Skeletal muscle cell (primary cell): ENCODE data around the genes GPR42 and ZBTB32.

- RRBS, result no CpG with 5 or more reads among the region's 22 CpGs
Observed at GRCh38 chr19:35136734-35137845, 1.5 kb upstream of the FXYD1 start.

- RRBS, result no CpG with 5 or more reads among the region's 4 CpGs
Observed at GRCh38 chr19:35163791-35164106, 9.2 kb downstream of the FXYD5 start.

- RRBS, result no CpG with 5 or more reads among the region's 4 CpGs
Observed at GRCh38 chr19:35175804-35176091, 21.2 kb downstream of the FXYD5 start.

GRCh38 chr19:35196782-35197367 is 31.7 kb downstream of the FAM187B start:
- RRBS, result no CpG with 5 or more reads among the region's 8 CpGs

DNA sequence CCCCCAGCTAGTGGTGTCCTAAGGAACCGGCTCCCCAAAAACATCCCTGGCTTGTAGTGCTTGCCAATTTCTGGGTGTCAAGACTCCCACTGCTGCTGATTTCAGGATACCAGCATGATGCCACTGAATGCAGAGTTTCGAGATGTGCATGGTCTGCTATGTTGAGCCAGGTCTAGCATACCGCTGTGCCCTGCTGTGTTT is 1.4 kb upstream of the HAMP start:
- RRBS, result no CpG with 5 or more reads among the region's 3 CpGs

GRCh38 chr19:35284688-35285275 is 2.5 kb downstream of the HAMP start:
- RRBS, result no CpG with 5 or more reads among the region's 11 CpGs

GRCh38 chr19:35370891-35371359 is at the start of gene GPR42:
Gene GPR42 (plus strand): TSS chr19:35371068.
- RRBS, result no CpG with 5 or more reads among the region's 11 CpGs

GRCh38 chr19:35536760-35537203 is 3.5 kb downstream of the GAPDHS start:
- RRBS, result no CpG with 5 or more reads among the region's 9 CpGs

DNA sequence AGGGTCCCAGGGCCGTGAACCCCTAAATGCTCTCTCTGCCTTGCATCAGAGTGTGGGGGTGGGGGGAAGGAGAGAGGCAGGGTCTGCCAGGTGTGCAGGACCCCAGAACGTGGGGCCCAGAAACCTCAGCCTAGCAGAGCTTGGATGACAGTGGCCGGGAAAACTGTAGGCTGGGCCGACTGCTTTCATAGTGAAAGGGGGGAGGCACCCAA is 6.1 kb downstream of the TMEM147 start:
- RRBS, result no CpG with 5 or more reads among the region's 4 CpGs

DNA sequence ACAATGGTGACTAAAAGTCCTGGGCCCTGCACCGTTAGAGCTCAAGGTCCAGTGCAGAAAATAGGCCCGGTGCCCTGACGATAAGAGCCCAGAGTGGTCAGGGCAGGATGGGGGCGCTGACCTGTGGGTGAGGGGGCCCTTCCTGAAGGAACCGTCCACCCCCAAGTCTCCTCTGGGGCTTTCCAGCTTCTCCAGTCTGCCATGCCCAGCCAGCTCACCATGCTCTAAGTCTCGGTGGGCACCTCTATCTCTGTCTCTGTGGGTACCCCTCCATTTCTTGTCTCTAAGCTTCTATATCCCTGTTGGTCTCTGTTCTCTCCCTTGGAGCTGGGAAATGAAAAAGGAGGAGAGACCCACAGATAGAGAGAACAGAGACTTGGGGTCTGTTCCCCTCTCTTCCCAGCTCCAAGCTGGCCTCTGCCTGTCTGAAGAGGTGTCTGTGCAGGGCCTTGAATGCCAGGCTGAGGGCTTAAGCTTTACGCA is 3.5 kb upstream of the ETV2 start:
- RRBS, result no CpG with 5 or more reads among the region's 7 CpGs

DNA sequence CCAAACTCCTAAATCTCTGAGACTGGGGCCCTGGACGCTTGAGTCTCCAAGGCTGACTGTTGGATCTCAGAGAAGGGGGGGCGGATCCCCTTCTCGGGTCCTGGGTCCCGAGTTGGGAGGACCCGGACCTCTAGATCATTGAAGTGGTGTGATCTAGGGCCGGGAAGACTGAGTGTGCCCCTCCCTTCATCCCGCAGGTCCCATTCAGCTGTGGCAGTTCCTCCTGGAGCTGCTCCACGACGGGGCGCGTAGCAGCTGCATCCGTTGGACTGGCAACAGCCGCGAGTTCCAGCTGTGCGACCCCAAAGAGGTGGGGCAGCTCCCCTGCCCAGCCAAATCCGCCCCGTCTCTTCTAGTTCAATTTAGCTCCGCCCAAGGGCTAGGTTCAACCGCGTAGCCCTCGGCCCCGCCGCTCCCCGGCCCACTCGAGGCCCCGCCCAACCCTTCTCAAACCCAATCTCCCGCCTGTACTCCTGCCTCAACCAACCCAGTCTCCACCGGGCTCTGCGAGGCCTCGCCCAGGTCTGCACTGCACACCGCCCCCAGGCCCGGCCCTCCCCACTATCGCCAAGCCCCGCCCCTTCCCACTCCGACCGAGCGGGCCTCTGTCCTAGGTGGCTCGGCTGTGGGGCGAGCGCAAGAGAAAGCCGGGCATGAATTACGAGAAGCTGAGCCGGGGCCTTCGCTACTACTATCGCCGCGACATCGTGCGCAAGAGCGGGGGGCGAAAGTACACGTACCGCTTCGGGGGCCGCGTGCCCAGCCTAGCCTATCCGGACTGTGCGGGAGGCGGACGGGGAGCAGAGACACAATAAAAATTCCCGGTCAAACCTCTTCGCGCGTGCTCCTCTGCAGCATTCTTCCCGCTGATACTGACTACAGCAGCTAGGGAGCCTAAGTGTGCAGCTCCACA is 2.7 kb downstream of the ETV2 start:
- RRBS, result under 1% methylated on average over 8 of the region's 65 CpGs

- RRBS, result 78% methylated on average over 1 of the region's 21 CpGs
Observed at GRCh38 chr19:35704385-35704790, at the start of gene ZBTB32. Gene ZBTB32 (plus strand): TSS chr19:35704558.

DNA sequence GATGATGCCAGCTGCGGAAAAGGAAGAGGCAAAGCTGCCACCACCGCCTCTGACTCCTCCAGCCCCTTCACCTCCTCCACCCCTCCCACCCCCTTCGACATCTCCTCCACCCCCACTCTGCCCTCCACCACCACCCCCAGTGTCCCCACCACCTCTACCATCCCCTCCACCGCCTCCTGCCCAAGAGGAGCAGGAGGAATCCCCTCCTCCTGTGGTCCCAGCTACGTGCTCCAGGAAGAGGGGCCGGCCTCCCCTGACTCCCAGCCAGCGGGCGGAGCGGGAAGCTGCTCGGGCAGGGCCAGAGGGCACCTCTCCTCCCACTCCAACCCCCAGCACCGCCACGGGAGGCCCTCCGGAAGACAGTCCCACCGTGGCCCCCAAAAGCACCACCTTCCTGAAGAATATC is 2.7 kb downstream of the KMT2B start:
- RRBS, result no CpG with 5 or more reads among the region's 14 CpGs

- RRBS, result no CpG with 5 or more reads among the region's 19 CpGs
Observed at GRCh38 chr19:35739154-35739772, 3.0 kb downstream of the IGFLR1 start.

- RRBS, result 2% methylated on average over 4 of the region's 15 CpGs
Observed at GRCh38 chr19:35745749-35746228, 338 bp downstream of the PSENEN start.

DNA sequence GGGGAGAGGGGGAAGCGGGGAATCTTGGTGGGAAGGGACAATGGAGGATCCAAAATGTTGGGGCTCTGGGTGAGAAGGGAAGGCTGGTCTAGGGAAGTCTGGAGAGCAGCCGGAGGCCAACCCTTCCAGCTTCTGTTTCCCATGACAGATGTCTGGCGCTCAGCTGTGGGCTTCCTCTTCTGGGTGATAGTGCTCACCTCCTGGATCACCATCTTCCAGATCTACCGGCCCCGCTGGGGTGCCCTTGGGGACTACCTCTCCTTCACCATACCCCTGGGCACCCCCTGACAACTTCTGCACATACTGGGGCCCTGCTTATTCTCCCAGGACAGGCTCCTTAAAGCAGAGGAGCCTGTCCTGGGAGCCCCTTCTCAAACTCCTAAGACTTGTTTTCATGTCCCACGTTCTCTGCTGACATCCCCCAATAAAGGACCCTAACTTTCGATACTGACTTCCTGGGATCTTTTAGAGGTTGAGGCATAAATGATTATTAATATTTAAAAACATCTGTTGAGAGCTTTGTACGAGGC is 1.2 kb downstream of the PSENEN start:
- RRBS, result no CpG with 5 or more reads among the region's 8 CpGs

GRCh38 chr19:35754925-35755929 is 1.6 kb downstream of the HSPB6 start:
- RRBS, result 5% methylated on average over 21 of the region's 73 CpGs

DNA sequence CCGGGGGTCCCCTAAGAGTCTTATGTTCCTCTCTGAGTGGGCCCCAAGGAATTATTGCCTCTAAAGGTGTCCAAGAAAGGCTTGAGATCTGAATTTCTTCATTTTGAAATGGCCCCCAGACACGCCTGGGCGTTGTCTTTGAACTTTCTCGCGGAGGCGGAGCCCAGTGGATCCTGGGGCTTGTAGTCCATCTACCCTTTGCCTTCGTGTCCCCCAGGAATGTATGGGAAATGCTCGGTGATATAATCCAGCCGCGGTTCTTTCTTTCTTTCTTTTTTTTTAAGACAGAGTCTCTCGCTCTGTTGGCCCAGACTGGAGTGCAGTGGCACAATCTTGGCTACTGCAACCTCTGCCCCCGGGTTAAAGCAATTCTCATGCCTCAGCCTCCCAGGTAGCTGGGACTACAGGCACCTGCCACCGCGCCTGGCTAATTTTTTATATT is 449 bp downstream of the PROSER3 start:
- RRBS, result no CpG with 5 or more reads among the region's 14 CpGs

GRCh38 chr19:35767095-35768290 is 7.9 kb upstream of the ARHGAP33 start:
- RRBS, result 56% methylated on average over 2 of the region's 45 CpGs

GRCh38 chr19:36055439-36055618 is 632 bp downstream of the WDR62 start:
- RRBS, result no CpG with 5 or more reads among the region's 10 CpGs